Amniotic epithelial cell (primary cell): ENCODE results near the genes KNL1, C15orf62 and LTK.

DNA sequence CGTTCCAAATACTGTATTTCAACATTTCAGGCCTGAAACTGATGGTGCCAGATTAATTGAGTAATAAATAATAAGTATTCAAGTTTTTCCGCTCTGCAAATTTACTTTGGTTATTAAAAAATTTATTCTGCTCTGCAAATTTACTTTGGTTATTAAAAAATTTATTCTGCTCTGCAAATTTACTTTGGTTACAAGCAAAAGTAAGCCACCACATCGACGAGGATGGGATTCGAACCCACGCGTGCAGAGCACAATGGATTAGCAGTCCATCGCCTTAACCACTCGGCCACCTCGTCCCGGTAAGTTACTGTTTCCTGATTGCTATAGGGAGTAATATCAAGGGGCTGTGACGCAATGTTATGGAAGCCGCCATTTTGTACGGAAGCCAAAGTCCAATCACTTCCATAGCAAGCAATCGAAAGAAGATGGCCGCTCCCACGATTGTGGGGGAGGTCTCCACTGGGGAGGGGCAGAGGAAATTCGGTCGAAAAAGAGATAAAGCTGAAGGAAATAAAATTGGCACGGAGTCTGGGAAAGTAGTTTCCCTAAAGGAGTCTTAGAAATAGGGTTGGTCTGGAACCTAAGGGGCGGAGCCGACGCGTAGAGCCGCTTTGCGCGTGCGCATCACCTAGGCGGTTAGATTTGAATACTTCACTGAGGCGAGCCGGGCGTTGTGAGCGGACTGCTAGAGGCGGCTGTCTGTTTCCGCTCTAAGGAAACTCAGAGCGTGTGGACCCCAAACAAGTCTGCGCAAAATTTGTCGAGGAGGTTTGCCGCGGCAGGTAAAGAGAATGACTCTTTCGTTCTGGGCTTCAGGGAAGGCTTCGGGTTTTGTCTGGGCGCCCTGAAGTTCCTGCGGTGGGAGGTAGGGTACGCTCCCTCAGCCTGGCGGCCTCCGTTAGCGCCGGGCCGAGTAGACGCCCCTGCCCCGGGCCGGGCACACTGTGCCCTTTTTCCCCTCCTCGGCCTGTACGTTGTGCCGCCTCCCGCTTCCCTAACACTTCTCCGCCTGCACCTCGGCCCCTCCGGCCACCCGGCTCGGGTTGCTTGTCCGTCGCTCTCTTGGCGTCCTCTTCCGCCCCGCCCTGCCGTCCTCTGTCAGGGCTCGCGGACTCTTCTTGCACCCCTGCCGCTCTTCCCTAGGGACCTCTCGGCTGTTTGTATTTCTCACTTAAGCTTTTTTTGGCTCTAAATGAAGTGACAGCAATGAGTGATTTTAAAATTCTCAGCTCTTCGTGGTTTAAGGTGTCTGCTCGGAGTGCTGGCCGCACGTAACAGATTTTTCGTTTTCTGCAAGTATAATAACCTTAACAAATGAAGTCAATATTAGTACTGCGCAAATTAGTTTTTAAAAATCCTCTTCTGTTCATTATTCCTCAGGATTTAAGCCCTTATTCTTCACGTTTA is at the start of gene KNL1:
Gene KNL1, plus strand, starts transcription at position 639 of the 1,407 bp plus-strand sequence.
- RRBS: no CpG with 5 or more reads among the region's 79 CpGs

DNA sequence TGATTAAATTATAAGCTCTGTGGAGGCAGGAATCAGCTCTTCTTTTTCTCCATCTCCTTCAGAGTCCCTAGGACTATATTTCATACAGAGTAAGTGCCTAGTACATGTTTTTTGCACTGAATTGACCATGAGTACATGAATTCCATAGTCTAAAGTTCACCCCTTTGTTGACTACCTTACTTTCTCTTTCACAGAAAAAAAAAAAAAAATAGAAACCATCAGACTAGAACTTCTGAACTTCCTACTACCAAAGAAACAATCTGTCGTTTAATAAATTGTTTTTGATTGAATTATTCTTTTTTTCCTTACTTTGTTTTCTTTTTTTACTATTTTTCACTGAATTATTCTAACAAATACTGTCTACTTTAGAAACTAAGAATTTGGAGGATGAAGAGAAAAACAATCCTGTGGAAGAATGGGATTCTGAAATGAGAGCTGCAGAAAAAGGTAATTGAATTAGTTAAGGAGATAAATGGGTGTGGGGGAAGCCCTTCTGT is 45.0 kb upstream of the RAD51 start:
- RRBS: no CpG with 5 or more reads among the region's 1 CpG

DNA sequence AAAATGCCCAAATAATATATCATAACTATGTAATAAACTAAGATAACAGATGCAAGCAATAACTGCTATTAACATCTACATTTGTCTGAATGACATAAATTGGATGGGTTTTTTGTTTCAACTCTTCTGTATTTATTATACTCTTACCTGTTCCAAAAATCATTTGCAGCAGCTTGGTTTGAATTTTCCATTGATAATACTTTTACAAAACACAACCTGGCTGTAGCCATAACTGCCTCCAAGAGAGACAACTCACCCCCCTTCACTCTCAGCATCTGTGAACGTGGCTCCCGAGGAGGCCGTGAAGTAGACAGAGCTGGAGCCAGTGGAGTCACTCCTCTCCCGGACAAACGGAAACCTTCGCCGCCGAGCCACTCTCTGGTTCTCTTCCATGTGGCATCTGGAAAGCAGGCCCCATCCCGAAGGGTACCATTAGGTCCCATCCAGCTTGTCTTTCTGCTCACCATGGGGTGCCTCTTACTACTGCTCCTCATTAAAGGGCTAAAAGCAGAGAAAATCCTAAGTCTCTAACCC is 3.8 kb downstream of the RMDN3 start:
- RRBS: no CpG with 5 or more reads among the region's 9 CpGs

DNA sequence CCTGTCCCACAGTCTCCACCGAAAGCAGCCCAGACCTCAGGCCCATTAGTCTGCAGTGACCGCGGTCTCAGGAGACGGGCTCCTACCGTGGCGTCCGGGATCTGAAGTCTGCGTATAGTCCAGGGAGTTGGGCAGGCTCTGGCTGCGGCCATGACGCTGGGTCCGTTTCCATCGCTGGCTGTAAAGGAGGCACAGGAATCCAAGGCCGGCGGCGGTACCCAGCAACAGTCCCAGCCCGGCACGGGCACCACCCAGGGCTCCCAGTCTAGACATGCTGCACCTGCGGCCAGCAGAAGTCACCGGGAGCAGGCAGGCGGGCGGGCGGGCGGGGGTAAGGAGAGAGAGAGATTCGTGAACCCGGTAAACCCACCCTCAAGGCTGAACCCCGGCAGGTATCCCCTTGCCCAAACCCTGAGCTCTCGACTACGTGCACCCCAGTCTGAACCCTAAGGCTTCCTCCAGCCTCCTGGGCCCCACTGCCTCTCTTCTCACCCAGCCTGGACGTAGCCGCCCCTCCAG is 484 bp downstream of the RMDN3 start:
- RRBS: 3% methylated on average over 10 of the region's 30 CpGs

DNA sequence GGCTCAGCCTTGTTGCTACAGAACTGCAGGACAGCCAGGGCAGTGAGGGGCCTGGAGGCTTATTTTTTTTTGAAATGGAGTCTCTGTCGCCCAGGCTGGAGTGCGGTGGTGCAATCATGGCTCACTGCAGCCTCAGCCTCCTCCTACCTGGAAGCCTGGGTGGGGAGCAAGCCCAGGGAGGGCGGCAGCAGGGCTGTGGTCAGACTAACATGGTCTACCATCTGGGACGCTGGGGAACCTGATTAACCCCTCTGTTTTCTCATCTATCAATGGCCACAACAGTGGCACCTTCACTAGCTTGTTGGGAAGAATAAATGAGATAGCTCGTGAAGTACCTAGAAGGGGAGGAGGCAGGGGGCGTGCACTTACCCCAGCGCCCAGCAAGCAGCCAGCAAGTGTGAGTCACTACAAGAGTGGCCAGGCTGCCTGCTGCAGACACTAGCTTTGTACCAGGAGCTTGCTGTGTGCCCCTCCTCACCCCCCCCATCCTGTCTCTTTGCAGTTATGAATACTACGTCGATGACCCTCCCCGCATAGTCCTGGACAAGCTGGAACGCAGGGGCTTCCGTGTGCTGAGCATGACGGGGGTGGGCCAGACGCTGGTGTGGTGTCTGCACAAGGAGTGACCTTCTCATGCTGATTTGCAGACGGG is 2.9 kb upstream of the C15orf62 start:
- RRBS: no CpG with 5 or more reads among the region's 15 CpGs

GRCh38 chr15:40769800-40770925 is at the start of gene C15orf62:
Gene C15orf62, plus strand, starts transcription at chr15:40769980.
- RRBS: 75% methylated on average over 5 of the region's 34 CpGs

GRCh38 chr15:40771123-40771586 is 1.4 kb downstream of the C15orf62 start:
- RRBS: no CpG with 5 or more reads among the region's 5 CpGs

DNA sequence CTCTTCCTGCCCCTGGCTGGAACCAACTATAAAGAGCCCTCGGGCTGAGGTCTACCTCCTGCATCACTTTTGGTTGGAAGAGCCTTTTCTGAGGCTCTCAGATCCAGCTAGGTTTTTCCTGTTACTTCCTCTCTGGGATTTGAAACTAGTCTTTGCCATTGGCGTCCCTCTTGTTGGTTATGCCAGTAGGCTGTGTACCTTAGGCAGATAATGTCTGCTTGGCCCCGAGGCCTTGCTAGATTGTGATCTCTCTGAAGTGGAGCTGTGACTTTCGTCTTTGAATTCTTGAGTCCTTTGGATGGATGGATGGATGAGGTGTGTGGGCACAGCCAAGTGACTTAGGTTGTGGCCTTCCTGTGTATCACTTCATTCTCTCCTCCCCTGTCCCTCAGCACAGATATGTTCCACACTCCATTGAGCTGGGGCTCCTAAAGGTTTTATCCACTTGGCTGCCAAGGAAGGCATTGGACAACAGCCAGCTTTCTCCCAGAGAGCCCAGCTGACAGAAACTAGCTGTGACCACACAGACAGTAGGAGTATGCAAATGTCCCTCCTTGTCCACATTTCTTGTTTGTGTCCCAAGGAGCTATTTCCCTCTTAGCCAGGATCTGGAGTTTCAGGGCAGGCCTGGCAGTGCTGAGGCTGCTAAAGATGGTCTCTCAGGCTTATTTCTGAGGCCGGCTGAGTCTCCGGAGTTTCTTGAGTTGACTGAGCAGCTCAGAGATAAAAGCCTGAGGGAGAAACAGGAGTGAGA is 7.9 kb upstream of the DNAJC17 start:
- RRBS: no CpG with 5 or more reads among the region's 6 CpGs

DNA sequence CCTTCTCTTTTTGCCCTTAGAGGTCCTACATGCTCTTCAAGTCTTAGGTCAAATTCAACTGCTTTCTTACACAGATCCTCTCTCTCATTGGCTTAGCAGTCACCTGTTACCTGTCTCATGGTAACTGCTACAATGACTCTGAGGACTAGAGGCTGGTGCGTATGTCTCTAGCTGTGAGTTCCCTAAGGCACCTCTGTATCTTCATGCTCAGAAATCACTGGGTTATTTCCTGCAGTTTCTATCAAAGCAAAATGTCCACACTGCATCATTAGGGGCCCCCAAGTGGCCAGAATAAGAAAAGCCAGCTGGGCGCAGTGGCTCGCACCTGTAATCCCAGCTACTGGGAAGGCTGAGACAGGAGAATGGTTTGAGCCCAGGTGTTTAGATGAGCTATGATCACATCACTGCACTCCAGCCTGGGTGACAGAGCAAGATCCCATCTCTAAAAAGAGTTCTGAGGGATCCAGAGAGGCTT is 2.5 kb upstream of the VPS18 start:
- RRBS: no CpG with 5 or more reads among the region's 3 CpGs

- RRBS: 6% methylated on average over 27 of the region's 93 CpGs
Observed at GRCh38 chr15:40925196-40926638, 3.4 kb upstream of the DLL4 start.

DNA sequence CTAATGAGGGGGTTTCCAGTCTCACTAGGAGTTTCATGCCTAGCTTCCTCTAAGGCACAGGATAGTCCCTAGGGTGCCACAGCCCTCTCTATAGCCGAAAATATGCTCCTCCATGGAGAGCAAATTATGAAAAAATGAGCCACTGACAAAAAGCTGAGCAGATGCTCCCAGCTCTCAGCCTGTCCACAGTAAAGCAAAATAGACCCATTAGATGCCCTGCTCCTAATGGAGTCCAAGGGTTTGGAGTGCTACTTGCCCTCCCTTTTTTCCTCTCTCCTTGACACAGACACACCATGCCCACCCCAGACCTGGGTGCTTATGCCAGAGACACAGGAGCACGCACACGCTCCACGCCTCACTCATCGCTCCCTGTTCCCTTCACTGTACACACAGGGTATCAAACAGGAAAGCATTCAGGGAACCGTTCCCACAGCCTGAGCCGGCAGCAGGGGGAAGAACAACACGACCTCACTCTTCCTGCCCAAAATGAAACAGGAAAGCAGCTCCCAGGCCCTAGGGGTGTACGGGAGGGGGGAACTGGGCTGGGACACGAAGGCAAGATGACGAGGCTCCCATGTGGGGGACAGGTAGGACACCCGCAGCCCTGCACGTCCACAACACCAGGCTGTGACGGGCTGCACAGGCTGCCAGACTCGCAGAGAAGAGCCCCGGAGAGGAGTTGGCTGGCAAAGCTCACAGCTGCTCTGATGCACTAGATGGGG is 11.1 kb downstream of the DLL4 start:
- RRBS: no CpG with 5 or more reads among the region's 16 CpGs

DNA sequence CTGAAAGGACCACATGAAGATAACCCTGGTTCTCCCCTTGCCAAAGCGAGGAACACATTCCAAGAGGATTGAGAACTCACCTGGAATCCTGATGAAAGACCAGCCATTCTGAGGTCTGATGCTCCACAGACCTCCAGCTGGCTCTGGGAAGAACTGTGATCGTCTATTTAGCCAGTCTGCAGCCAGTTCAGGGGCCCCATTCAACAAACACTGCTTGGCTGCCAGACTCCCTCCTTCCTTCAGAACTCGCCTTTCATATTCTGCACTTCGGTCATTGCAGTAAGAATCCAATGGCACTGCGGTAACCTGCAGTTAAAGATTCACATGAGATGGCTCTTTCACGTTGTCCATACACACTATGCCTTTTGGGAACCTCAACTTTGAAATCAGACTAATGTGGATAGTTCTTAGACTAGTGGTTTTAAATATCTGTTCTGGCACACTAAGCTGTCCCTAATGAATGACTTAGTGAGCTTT is 67.6 kb downstream of the CHAC1 start:
- RRBS: no CpG with 5 or more reads among the region's 6 CpGs

DNA sequence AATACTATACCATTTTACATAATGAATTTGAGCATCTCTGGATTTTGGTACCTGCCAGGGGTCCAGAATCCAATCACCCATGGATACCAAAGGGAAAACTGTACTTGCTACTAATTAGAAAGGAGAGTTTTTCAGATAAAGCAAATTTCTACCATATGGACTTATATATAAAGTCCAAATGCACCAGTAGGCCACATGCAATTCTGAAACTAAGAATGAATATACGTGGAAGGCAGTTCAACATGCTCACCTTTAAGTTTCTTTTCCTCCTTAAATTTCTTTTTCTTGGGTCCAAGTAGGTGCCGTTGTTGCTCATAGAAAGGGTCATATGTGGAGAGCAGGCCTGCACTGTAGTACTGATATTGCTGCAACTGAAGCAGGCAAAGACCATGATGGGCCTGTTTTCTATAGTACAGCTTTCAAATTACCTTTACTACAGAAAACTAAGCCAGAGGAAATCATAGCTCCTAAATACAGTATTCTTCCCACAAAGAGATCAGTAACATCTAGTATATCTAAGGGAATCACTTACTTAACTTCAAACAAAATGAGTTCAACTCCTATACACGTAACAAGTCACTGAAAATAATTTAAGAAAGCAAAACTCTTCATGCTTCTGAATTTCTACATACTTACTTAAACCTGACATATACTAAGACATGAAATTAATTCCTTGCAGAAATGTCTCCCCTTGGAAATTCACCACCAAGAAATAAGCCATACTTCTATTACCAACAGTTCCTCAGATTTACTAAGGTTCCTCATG is 28.6 kb downstream of the INO80 start:
- RRBS: no CpG with 5 or more reads among the region's 3 CpGs

- RRBS: no CpG with 5 or more reads among the region's 3 CpGs
Observed at GRCh38 chr15:41258809-41259594, 27.9 kb downstream of the CHP1 start.

DNA sequence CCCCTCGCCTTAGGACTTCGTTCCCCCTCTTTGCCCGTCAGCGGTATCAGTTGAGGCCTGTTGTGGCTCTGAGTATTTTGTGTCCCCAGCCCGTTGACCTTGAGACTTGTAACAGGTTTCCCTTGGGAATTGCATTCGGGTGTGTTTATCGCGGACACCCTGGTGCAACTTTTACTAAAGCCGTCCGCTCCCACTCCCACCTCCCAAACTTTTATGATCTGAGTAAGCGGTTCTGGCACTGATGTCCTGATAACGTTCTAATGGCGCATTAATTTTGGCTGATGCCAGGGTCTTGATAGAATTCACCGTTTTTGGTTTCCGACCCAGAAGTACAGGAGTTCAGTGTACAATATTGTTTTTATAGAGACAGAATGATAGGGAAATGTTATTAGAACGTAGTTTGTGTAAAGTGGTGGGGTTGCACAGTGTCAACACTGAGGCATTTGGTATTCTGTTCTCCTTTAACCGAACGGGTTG is 47.9 kb downstream of the OIP5 start:
- RRBS: no CpG with 5 or more reads among the region's 18 CpGs

DNA sequence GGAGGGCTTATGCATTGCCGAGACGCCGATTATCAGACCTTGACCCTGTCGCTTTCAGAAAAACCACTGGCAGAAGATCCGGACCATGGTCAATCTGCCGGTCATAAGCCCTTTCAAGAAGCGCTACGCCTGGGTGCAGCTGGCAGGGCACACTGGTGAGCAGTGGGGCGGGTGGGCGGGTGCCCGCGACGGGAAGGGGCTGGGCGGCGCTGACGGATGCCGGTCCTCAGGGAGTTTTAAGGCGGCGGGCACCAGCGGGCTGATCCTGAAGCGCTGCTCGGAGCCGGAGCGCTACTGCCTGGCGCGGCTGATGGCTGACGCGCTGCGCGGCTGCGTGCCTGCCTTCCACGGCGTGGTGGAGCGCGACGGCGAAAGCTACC is 7.7 kb downstream of the ITPKA start:
- RRBS: 4% methylated on average over 7 of the region's 37 CpGs

- RRBS: 9% methylated on average over 12 of the region's 35 CpGs
Observed at GRCh38 chr15:41512470-41512928, 1.1 kb downstream of the LTK start.

- RRBS: 4% methylated on average over 12 of the region's 29 CpGs
Observed at GRCh38 chr15:41513531-41514119, at the start of gene LTK. Gene LTK, minus strand, starts transcription at chr15:41513827.

DNA sequence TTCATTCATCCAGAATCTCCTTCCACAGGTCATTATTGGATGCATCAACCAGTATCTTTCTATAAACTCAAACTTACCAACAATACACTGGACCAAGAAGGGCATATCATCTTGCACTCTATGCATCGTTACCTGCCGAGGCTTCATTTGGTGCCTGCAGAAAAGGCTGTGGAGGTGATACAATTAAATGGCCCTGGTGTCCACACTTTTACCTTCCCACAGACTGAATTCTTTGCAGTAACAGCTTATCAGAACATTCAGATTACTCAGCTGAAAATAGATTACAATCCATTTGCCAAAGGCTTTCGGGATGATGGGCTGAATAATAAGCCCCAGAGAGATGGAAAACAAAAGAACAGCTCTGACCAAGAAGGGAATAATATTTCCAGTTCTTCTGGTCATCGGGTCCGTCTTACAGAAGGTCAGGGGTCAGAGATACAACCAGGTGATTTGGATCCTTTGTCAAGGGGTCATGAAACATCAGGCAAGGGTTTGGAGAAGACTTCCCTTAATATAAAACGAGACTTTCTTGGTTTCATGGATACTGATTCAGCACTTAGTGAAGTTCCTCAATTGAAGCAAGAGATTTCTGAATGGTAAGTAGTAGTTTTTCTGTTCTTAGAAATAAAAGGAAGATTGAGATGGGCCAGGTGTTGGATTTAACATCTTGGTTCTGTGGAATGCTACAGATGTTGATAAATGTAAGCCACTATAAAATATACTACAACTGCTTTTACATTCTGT is 104.7 kb upstream of the MAPKBP1 start:
- RRBS: no CpG with 5 or more reads among the region's 6 CpGs

DNA sequence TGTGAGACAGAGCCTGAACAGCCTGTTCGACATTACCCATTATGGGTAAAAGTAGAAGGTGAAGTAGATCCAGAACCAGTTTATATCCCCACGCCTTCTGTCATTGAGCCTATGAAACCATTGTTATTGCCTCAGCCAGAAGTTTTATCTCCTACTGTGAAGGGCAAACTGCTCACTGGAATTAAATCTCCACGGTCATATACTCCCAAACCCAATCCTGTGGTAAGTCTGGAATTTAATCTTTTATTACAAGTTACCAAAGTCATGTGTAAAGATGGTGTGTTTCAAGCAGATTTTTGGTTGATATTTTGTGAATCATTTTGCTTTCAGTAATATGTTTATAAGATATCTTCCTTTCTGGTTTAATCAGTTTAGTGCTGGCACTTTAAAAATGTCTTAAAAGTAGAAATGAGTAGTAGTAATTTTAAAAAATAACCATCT is 47.1 kb upstream of the MAPKBP1 start:
- RRBS: no CpG with 5 or more reads among the region's 3 CpGs